ENCODE data around the genes LTB4R, KHNYN and FOXG1.

- PRO-cap, 2 experiments, result no peak in any of the 2 experiments
Measured at GRCh38 chr14:24079665-24080332, 8.4 kb downstream of the CPNE6 start.

- PRO-cap, 2 experiments, result no peak in any of the 2 experiments
Measured at GRCh38 chr14:24181852-24182334, 6.7 kb downstream of the IPO4 start.

GRCh38 chr14:24196144-24196422 lies 842 bp upstream of the TM9SF1 start:
- PRO-cap, 2 experiments, result no peak in any of the 2 experiments

DNA sequence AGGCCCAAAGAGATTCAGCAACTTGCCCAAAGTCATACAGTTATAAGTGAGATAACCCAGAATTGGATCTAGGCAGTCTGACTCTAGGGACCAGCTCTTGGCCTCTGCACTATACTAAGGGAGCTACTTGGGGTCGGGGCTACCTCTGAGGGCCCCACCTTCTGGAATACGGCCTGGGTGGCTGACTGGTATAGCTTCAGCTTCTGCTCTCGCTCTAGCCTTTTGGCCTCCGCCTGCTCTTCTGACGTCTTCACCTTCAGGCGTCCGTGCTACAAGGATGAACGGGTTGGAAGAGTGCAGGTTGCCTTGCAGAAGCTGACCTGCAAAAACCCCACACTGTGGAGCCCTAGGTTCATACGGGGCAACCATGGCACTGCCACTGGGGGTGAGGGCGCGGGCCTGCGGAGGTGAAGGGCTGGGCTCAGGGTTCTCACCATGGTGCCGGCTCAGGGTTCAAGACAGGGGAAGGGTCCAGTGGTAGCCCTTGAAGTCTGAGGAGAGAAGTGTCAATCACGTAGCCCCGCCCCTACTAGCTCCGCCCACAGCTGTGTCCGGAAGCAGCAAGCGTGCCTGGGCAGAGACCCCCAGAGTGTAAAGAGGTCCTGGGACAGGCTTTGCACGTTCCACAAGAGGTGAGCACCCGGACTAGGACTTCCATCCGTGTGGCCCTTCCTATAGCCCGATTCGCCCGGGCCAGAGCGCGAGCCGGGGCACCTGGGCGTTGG lies 556 bp downstream of the RABGGTA start:
- PRO-cap, 2 experiments, result no peak in any of the 2 experiments

- PRO-cap, 2 experiments, result peak in 2 of 2 experiments; most common plus-strand start chr14:24311502 (in 2); most common minus-strand start chr14:24311047 (in 1)
Measured at GRCh38 chr14:24310542-24311635, at the start of gene LTB4R. TSS of gene LTB4R (plus strand) at chr14:24311502.

DNA sequence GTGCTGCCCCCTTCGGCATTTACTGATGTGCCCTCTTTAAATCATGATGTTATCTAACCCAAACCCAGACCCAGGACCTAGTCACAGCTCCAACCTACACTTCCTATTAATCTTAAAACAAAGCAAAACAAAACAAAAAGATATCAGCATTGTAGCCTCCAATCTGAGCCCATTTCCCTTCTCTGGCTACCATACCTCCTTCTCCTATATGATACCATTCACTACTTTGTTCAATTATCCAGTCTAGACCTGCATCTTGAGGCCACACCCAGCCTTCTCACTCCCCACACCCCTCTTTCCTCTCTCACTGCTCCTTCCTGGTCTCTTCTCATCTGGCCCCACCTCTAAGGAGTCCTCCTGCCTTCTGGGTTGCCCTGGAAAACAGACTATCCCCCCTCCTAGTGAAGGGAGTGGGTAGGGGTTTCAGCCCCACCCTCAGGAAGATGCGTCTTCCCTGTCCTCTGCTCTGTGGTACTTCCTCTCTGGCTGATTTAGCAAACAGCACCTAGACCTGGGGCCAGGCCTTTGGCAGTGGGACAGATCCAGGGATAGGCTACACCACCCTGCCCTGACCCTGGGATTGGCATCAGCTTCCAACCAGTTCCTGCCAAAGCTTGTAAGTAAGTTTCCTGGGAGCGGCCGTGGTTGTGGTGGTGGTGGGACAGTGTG lies 3.2 kb downstream of the LTB4R start:
- PRO-cap, 2 experiments, result no peak in any of the 2 experiments

- PRO-cap, 2 experiments, result no peak in any of the 2 experiments
Measured at GRCh38 chr14:24329721-24330415, 5.0 kb downstream of the ADCY4 start.

GRCh38 chr14:24378195-24378624 lies 10.2 kb downstream of the NFATC4 start:
- PRO-cap, 2 experiments, result no peak in any of the 2 experiments

GRCh38 chr14:24429520-24430429 lies at the start of gene KHNYN:
TSS of gene KHNYN (plus strand) at chr14:24429954.
- PRO-cap, 2 experiments, result peak in 2 of 2 experiments; most common plus-strand start chr14:24429954 (in 2); most common minus-strand start chr14:24429866 (in 1)

DNA sequence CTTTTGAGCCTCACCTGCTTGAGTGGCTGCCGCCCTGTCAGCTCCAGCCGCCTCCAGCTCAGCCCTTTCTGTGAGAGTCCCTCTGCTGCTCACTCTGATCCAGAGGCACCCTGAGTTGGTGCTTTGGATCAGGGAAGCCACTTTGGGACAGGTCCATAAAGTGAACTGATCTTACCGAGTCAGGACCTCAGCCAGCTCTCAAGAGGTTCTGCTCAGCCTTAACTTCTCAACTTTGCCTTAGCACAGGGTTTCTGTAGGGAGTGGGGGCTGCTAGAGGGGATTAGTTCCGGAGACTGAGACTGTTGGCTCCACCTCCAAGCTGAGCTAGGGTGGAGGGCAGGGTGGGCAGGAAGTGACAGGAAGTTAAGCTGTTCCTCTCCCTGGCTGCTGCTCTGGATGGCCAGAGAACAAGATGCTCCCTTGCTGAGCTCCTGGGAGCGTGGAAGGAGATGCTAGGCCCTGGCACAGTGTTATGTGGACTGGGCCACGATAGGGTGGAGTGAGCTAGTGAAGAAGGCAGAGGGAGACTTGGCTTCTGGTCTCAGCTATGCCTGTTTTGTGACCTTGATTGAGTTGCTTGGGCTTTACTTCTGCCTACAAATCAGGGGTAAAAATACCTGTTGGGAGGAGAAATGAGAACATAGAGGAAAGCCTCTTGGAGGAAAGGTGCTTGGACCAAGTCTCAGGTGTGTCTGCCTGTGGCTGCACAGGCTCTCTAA lies 5.1 kb downstream of the SDR39U1 start:
- PRO-cap, 2 experiments, result no peak in any of the 2 experiments

DNA sequence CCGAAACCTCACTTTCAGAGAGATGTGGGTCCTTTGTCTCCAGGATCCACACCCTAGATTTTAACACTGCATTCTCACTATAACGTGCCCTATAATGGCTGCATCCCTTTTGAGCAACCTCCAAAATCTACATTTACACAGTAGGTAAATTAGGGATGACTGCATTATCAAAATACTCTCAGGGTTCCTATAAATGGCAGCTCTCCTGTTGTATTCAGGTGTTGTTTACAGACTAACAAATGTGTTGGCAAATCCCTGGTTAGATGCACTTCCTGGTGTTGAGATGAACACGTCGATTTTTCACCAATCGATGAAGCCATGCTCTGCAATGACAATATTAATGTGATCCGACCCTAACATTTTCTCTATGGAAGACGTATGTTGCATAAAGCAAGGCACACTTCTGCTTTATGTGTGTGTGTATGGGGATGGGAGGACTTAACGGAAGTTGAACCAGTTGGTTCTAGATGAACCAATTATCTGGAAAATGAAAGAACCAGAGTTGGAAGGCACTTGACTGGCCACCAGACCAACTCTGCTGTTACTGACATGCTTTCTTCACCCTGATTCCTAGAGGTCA lies 4.5 kb downstream of the SDR39U1 start:
- PRO-cap, 2 experiments, result no peak in any of the 2 experiments

DNA sequence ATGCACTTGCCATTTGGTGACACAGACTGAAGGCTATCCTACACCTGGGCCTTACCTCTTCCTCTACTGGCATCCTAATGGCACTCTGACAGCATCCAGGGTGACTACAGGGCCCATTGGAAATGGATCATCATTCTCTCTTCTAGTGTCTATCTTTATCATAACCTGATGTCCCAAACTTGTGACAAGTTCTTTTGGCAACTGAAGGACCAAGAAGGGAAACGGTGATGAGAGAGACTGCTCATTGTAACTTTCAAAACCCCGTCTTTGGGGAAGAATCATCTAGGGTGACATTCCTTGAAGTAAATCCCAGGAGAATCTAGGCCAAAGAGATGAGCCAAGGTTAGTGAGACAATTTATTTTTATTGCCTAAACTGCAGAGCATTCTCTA lies 3.2 kb downstream of the SDR39U1 start:
- PRO-cap, 2 experiments, result no peak in any of the 2 experiments

DNA sequence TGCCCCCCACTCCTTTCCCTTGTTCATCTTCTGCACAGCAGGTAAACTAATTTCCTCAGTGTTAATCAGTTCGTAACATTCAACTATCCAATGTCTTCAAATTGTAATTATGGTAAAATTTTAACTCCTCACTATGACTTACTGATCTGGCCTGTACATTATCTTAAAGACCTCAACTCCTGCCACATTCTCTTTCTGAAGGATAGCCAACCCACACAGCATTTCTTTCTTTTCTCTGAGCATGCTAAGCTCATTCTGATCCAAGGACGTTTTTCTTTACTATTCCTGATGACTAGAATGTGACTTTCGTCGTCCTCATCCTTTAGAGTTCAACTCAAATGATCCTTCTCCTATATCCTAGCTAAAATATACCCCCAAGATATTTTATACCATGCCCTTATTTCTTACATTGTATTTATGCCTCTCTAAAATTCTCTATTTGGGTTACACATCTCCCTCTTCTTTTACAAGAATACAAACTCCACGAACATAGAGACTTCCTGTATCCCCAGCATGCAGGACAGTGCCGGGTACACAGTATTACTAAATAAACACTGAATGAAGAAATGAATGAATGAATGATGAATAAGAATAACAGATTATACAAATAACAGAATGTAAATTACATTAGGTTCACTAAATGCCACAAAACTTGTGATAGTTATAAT lies 59.0 kb downstream of the NOVA1 start:
- PRO-cap, 2 experiments, result no peak in any of the 2 experiments

GRCh38 chr14:26597105-26597965 lies 498 bp downstream of the NOVA1 start:
- PRO-cap, 2 experiments, result no peak in any of the 2 experiments

GRCh38 chr14:28401379-28401700 lies 365.2 kb upstream of the FOXG1 start:
- PRO-cap, 2 experiments, result no peak in any of the 2 experiments

DNA sequence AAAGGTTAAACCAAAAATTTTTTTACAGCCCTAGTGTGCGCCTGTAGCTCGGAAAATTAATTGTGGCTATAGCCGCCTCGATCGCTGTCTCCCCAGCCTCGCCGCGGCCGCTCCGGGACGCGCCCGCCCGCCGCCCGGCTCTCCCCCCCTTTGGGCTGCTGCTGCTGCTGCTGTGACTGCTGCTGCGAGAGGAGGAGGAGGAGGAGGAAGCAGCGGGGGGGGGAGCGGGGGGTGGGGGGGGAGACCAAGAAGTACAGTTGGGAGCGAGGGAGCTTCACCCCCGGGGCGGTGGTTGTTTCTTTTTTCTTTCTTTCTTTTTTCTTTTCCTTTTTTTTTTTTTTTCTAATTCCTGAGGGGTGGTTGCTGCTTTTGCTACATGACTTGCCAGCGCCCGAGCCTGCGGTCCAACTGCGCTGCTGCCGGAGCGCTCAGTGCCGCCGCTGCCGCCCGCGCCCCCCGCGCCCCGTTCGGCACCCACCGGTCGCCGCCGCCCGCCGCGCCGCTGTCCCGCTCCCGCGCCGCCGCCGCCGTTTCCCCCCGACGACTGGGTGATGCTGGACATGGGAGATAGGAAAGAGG lies at the start of gene FOXG1:
TSS of gene FOXG1 (plus strand) at position 59 of the 579 bp plus-strand sequence.
- PRO-cap, 2 experiments, result no peak in any of the 2 experiments

DNA sequence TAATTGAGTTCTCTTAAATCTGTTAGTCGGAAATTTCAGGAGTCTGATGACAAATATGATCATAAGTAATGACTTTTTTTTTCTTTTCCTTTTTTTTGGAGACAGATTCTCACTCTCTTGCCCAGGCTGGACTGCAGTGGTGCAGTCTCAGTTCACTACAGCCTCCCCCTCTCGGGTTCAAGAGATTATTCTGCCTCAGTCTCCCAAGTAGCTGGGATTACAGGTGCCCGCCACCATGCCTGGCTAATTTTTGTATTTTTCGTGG lies 321.8 kb downstream of the PRKD1 start:
- PRO-cap, 2 experiments, result peak in 2 of 2 experiments; most common plus-strand start position 89 of the sequence (in 2)

GRCh38 chr14:29663406-29664039 lies 264.1 kb downstream of the PRKD1 start:
- PRO-cap, 2 experiments, result no peak in any of the 2 experiments

GRCh38 chr14:30223032-30223699 lies 295.5 kb upstream of the PRKD1 start:
- PRO-cap, 2 experiments, result no peak in any of the 2 experiments

GRCh38 chr14:30889511-30890537 lies 15.5 kb downstream of the COCH start:
- PRO-cap, 2 experiments, result no peak in any of the 2 experiments